Suprapubic skin (tissue), 4 donors: ENCODE measurements around the gene NGF.

- PRO-cap, result no peak
- RAMPAGE, long total RNA, 4 experiments, result no peak in any of the 4 experiments
Measured at GRCh38 chr1:114270836-114271080, 117.1 kb upstream of the SYT6 start.

GRCh38 chr1:114395284-114396272 is 115.4 kb downstream of the TRIM33 start:
- PRO-cap, result no peak
- RAMPAGE, long total RNA, 4 experiments, result no peak in any of the 4 experiments

DNA sequence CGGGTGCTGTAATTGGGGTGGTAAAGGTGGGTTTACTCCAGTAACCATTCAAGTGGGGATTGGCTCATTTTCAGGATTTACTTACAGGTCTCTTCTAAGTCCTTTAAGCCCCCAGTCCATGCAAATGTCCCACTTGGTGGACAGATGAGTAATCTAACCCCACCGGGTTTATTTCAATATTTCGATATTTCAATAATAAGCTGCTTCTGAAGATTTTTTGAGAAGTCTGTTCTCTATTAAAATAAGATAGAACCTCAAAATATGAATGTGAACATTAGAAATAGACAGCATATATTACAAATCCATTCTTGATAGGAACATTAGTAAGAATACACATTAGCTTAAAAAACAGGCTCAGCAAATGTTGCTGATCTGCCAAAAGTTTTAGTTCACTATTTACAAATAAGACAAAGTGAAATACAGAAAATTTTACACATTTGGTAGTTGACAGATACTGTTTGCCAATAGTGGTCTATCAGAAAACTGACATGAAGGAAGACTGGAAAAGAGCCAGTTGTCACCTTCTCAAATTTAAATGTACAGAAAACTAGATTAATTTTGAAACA is 114.6 kb downstream of the TRIM33 start:
- PRO-cap, result no peak
- RAMPAGE, long total RNA, 4 experiments, result no peak in any of the 4 experiments

DNA sequence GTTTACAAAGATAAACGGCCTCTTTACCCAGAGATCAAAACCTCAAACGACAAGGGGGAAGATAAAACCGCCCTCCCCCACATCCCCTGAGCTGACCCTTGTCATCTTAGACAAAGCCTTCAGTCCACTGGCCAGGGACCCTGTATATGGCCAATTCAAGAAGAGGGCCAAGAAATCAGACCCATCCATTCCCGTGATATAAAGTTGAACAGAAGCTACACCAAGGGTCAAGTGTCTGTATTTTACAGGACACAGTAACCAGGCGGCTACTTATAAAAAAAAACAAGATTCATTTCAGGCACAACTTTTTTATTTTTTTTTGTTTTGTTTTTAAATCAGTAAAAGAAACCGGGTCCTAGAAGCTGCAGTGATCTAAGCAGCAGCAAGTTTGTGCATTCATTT is 430 bp upstream of the NRAS start:
- PRO-cap, result no peak
- RAMPAGE, long total RNA, 4 experiments, result no peak in any of the 4 experiments

- PRO-cap, result no peak
- RAMPAGE, long total RNA, 4 experiments, result no peak in any of the 4 experiments
Measured at GRCh38 chr1:114733552-114734456, 17.2 kb upstream of the NRAS start.

DNA sequence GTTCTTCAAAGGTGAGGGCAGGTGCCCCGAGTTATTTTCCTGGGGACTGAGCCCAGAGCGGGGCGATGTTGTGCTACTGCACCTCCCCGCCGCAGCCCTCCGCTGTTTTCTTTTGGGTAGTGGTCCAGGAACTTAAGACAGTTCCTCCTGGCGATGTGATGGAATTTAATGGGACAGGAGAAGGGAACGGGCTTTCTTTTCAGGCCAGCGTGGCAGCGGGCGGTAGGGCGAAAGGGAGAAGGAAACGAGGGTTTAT is 273 bp downstream of the SYCP1 start:
- PRO-cap, result no peak
- RAMPAGE, long total RNA, 4 experiments, result no peak in any of the 4 experiments

- PRO-cap, result no peak
- RAMPAGE, long total RNA, 4 experiments, result no peak in any of the 4 experiments
Measured at GRCh38 chr1:115067561-115068052, 21.7 kb downstream of the TSPAN2 start.

GRCh38 chr1:115073282-115074132 is 15.8 kb downstream of the TSPAN2 start:
- PRO-cap, result no peak
- RAMPAGE, long total RNA, 4 experiments, result no peak in any of the 4 experiments

DNA sequence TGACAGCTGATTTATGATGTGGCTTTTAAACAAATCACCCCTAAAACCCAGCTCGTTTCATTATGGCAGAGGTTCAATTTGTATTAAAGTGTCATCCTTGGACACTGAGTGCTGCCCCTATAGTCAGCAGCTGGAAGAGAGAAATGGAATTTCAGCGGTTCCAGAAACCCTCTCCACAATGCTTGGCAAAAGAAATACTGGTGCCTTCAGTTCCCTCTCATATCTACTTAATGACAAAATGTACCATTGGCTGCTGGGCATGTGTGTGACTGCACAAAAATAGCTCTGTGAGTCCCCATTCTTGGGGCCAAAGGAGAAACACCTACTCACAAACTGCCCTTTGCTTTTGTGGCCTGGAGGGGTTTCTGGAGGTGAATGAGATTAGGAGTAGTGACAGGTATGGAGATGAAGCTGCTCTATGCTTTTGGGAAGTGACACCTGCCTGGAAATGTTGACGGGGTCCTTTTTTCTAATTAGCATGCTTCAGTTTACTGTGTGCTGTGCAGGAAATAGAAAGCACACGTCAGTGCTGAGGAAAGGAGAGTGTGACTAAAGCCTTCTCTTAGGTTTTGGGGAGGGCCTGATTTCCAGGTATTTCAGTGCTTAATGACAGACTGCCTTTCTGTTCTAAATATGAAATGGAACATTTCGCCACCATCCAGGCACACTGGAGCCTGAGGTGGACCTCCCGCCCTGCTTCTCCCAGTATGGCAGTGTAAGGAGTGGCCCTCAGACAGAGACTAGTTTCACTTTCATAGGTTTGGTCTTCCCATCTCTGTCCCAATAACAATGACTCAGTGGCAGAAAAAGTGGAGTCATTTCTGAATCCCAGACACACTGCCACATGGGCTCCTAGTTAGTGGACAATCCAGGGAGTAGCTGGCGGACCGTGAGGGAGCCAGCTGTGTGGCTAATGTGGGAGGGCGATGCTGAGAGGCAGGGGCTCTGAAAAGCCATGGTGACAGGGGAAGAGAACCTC is 95.3 kb upstream of the TSPAN2 start:
- PRO-cap, result no peak
- RAMPAGE, long total RNA, 4 experiments, result no peak in any of the 4 experiments

- PRO-cap, result no peak
- RAMPAGE, long total RNA, 4 experiments, result no peak in any of the 4 experiments
Measured at GRCh38 chr1:115189850-115190544, 100.7 kb upstream of the TSPAN2 start.

DNA sequence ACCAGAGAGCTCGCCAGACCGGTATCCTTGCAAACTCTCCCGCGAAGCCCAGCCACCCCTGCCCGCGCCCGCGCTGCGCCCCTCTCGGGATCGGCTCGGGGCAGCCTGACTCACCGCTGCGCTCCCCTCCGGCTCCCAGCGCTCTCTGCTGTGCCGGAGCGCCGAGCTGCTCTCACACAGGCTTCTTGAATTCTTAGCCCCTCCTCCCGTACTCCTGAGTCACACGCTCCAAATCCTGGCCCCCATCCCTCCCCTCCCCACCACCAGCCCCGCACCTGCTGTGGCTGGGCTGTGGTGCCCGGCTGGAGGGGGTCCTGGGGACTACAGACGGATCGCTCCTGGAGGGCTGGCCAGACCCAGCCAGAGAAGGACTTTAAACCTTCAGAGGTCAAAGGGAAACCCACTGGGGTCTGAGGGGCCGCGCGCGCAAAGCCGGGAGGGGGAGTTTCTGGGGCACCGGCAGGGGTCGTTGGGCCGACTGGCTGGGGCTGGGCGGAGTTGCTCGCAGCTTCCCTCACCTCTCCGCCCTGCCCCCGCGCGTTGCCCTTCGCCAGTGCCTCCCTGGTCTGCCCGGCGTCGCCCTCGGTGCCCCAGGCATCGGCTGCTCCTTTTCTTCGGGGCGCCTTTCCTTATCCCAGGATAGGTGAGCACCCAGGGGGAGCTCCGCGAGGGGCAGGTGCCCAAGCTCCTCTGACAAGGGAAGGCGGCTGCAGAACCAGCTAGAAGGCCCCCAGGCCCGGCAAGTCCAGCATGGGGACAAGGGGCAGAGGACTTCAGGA is at the start of gene NGF:
NGF (minus strand) TSS at position 160 of the 779 bp plus-strand sequence.
- PRO-cap, result bidirectional peak, plus-strand start at position 281 of the sequence, minus-strand start at position 147 of the sequence
- RAMPAGE, long total RNA, 4 experiments, result start-site peak on the minus strand in 2 of 4 experiments, centred at positions 151 to 154 of the sequence, 5 to 7 reads per replicate

DNA sequence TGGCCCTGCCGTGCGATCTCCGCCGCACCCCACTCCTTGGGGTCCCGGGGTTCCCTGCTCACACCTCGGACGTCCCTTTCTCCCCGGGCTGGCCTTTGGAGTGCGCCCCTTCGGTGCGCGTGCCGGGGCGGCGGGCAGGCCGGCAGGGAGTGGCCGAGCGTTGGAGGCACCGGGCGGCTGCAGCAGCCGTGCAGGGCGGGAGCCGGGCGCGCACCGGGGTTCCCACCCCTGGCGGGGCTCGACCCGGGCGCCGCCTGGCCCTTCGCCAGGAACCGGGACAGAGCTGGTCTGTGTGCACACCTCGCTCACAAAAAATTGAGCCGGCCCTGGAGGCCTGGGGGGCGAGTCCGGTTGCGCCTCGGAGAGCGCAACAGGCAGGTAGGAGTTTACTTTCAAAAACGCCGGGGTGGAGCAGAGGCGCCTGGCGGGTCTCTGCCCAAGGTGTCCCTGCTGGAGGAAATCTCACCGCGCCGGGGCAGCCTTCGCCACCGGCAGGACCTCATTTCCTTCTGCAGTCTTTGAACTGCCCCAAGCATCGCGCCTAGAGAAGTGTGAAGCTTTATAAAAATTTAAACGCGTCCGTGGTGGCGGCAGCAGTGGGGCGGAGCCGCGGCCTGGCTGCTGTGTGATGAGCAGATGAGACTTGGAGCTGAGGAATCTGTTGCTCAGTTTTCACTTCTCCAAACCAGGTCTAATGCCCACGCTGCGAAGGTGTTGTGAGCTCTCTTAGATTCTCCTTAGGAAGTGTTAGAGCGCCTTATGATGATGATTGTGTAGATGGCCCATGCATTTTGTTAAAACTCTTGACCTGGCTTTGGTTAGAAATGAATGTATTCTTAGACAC is 781 bp downstream of the VANGL1 start:
- PRO-cap, result no peak
- RAMPAGE, long total RNA, 4 experiments, result start-site peak on the plus strand in 1 of 4 experiments, centred at position 694 of the sequence, 5 reads per replicate

GRCh38 chr1:115650862-115651373 is 9.1 kb downstream of the VANGL1 start:
- PRO-cap, result no peak
- RAMPAGE, long total RNA, 4 experiments, result no peak in any of the 4 experiments

DNA sequence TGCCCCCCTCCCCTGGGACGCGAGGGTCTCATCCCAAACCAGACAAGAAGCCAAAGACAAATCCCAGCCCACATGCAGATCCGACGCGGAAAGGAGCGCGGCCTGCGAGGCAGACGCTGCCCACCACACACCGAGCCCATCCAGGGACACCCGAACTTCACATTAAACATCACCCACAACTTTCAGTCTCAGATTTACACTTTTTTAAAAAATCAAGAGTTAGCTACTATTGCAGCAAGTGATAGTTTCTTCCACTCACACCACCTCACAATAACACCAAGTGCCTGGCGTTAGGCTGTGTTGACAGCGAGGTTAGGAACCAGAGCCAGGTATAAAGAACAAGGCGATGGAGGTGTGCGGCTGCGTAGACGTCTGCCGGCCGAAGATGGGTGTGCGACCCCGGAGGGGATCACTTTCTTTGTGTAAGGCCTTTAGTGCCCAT is 12.0 kb downstream of the NHLH2 start:
- PRO-cap, result no peak
- RAMPAGE, long total RNA, 4 experiments, result no peak in any of the 4 experiments

GRCh38 chr1:116067524-116068215 is 43.5 kb upstream of the MAB21L3 start:
- PRO-cap, result no peak
- RAMPAGE, long total RNA, 4 experiments, result no peak in any of the 4 experiments

DNA sequence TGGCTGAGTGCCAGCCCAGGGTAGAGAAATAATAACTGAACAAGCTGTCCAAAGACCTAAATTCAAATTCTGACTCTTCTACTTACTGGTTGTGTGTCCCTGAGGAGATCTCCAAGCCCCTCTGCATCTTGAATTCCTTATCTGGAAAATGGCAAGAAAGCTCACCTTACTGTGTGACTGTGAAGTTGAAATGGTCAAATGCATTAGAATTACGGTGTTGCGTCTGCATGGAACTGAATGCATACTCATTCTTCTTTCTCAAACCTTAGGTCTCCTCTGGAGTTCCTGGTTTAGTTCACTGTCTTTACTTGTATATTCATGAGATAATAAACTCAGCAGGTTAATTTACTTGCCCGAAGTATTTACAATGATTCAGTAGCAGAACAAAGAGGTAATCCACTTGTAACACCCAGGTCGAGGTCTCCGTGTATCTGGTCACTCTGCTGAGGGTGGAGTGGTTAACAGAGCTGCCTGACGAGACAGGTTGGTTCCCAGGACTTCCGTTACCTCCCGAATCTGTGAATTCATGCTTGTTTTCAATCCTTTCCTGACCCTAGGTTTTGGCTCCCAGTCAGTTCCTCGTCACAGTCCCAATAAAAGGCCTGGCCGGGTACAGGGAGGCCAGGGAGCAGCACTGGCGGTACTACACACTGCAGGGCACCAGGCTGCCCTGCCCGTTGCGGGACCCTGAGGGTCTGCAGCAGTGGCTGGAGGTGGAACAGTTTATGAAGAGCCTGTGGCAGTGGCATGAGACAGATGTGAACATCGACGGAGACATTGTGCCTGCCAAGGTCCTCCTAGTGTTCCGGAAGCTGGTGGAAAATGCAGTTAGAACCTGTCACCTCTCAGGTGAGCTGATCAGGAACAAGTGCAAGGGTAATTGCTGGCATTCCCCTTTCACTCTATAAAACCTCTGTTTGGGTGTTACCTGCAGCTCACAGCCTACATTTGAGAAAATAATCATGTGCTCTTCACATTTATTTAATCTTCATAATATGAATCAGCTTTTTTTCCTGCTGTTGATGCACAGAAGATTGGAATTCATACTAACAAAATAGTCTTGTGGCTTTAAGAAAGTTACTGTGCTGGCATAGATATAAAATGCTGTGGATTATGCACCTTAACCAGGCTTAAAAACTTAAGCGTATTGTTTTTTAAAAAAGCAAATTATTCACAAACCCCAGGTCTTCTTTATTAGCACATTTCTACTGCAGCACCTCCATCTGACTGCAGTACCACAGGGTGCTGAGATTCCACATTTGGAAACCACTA is 12.7 kb downstream of the MAB21L3 start:
- PRO-cap, result no peak
- RAMPAGE, long total RNA, 4 experiments, result no peak in any of the 4 experiments

DNA sequence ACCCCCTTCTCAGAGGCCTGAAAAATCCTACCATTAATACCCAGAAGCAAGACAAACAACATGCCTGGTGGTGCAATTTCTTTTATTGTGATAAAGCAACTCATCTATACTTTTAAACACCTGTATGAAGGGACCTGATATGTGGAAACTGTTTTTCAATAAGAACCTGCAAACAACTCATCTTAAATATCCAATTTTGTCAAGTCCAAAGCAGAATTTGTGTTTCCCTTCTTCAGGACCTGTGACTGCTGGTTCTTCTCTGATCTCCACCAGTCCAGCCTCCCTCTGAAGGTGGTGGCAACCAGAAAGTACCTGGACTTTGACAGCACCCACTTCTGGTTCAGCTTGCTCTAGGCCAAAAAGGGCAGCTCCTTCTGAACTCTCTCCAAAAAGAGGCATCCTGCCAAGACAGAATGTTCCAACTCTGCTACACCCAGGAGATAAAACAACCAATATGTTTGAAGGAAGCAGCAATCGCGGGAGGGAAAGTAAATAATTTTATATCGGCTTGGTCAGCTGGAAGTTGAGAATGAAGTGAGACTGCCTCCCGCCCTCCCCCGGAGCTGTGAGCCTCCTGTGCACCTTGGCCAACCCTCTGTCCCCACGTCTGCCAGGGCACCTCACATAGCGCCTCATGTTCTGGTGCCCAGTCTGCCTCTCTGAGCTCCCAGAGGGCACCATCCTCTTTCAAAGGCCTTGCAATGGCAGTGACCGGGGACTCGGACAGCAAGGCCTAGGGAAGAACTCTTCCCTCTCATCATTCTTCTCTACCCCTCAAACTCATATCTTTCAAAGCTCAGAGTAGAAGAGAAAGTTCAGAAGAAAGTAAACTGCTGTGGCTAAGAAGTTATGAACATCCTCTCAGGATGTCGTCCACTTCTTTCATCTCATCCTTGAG is 130.3 kb upstream of the ATP1A1 start:
- PRO-cap, result no peak
- RAMPAGE, long total RNA, 4 experiments, result no peak in any of the 4 experiments

GRCh38 chr1:116374719-116375528 is 1.9 kb downstream of the ATP1A1 start:
- PRO-cap, result no peak
- RAMPAGE, long total RNA, 4 experiments, result no peak in any of the 4 experiments

- PRO-cap, result no peak
- RAMPAGE, long total RNA, 4 experiments, result start-site peak on the plus strand in 1 of 4 experiments, at chr1:116378465-116379389 at its widest, 26 reads per replicate
Measured at GRCh38 chr1:116378596-116379562, 5.8 kb downstream of the ATP1A1 start.

GRCh38 chr1:116388364-116388848 is 15.4 kb downstream of the ATP1A1 start:
- PRO-cap, result no peak
- RAMPAGE, long total RNA, 4 experiments, result no peak in any of the 4 experiments